ENCODE measurements around the genes SOX13, ETNK2, PPP1R15B, LRRN2 and DSTYK.

DNA sequence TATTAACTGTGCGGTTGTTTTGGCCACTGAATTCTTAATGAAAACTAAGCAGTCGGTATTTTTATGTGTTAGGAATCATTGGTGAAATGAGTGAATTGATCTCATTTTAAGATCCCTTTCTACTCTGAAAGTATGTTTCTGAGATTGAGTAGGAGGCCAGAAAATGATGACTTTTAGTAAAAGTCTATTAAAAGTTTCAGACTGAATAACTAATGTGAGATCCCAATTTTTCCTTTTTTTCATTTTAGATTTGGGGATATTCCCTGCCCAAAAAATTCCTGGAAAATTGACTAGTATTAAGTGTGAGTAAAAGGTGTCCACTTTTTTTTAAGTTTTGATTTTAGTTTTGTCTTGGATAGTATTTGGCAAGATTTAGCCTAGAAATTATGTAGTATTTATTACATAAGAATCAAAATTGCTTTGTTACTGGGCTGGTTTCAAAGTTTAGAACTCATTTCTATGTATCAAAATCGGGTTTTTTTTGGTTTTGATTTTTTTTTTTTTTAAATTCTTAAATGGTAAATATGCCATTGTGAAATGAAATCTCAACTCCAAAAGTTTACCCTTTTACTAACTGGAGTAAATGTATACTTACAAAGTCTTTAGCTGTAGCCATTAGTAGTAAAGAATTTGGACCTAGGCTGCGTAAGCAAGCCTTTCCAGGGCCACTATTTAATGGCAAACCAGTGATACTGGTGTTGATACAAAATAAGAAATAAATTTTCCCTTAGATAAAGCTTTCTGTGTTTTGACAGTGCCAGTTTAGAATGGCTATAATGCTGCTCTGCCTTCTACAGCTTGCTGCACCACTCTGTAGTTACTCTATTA lies 6.1 kb downstream of the ZBED6 start:
- PRO-cap, result no peak

GRCh38 chr1:204072774-204073820 lies at the start of gene SOX13:
Gene SOX13 (plus strand): TSS chr1:204073115.
- PRO-cap, result unidirectional peak, plus-strand start at chr1:204073153; unidirectional peak, plus-strand start at chr1:204073205; bidirectional peak, plus-strand start at chr1:204073361, minus-strand start at chr1:204073375

DNA sequence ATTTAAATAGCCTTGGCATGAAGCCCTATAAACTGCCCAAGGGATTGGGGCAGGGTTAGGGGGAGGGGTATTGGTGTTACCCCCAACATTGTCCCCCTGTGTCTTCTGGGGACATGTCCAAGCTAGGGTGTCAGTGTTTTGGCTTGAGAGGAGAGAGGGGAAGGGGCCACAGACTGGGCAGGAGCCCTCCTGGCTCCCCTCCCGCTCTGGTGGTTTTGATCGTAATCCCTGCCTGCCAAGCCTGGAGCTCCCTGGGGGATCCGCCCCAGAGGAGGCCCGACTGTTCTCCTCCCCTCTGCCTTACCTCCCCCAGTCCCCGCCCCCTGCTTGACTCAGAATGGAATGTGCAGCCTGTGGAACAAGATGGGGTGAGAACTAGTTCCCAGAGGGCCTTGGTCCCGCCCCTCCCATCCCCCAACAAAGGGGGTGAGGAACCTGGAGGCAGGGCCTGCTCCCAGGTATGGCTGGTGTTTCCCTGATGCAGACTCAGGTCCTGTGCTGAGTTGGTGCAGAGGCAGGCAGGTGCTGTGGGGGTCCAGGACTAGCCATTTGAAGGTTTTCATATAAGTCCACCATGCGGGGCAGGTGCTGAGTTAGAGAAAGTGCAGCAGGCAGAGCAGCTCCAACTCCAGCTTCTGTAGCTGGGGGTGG lies 7.4 kb downstream of the SOX13 start:
- PRO-cap, result no peak

DNA sequence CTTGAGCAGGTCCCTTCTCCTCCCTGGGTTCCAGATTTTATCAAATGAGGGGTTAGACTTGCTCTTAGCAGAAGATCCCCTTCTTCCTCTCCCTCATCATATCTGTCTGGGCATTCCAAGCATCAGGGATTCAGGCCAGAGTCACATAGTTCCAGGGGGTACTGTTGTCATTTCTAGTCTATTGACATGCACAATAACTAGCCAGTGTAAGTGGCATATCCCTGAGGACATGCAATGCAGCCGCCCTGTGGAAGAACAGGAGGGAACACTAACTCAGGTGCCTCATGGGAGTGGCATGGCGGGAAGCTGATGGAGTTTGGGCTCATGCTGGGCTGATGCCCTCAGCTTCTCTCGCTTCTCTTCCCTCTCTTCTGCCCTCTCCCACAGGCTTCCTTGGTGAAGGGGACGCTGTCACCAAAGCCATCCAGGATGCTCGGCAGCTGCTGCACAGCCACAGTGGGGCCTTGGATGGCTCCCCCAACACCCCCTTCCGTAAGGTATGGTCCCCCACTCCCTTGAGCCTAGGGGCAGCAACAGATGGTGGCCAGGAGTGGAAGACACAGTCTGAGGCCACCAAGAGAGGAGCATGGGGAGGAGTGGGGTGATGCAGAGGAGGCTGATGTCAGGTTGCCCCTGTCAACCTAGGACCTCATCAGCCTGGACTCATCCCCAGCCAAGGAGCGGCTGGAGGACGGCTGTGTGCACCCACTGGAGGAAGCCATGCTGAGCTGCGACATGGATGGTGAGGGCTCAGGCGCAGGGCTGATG lies 29.2 kb downstream of the ETNK2 start:
- PRO-cap, result no peak

- PRO-cap, result no peak
These were observed 2.2 kb downstream of the ETNK2 start for GRCh38 chr1:204149458-204150233.

DNA sequence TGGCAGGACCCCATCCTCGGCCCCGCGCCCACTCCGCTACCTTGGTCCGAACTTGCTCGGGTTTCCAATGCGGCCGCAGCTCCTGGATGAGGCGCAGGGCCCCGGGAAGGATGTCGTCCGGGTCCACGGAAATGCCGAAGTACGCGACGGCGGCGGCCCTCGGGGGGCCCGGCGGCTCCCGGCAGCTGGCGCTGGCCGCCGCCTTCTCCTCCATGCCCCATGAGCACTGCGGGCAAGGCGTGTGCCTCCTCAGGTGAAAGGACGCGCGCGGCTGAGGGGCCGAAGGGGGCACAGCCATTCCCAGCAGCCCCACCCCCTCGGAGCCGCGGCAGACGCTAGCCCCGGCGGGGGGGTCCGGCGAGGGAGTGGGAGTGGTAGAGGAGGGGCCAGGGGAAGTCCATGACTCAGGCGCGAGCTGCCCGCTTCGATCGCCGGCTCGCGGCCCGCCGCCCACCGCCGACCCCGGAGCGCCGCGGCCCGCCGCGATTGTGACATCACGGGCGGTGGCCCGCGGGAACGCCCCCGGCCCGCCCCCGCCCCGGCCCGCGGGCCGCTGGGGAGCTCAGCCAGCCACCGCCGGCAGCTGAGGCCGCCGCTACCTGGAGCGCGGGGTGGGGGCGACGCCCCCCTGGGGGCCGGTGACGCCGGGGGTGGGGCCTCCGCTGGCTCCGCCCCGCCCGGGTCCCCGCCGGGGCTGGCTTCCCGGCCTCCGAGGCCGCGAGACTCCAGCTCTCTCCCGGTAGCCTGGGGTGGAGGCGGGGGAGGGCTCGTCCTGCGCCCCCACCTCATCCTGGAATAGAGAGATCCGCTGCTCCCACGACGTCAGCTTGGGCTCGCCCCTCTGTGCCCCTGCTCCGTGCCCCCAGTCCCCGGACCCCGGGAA lies at the start of gene ETNK2:
ETNK2 (minus strand) TSS at position 490 of the 883 bp plus-strand sequence.
- PRO-cap, result no peak

DNA sequence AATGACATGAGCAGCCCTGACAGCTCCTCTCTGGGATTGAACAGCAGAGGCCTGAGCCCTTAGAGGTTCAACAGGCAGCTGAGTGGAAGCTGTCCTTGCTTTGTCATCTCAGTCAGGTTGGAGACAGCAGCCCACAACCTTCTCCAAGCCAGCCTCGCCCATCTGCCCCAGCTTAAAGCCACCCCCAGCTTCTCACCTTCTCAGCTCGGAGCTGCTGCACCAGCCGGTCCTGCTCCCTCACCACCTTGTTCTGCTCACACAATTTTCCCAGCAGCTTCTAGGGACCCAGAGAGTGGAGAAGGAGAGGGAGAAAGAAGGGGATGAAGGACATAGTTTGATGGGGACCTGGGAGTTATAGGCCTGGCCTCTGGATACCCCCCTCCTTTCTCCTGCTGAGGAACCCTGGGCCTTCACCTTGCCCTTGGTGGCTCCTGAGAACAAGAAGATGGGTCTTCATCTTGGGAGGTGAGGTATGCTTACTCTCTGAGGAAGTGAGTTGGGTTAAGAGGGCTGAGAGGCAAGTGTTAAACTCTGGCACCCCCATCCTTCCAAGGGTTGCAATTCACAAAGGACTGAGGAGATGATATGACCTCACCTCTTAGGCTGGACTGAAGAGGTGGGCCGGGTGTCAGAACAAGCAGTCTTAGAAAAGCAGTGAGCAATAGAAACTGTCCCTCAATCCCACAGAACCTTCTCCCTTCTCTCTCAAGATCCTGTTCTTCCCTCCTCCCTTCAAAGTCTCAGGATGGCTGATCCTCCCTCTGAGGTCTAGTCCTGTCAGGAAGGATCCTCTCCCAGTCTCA lies 35.4 kb upstream of the GOLT1A start:
- PRO-cap, result no peak

DNA sequence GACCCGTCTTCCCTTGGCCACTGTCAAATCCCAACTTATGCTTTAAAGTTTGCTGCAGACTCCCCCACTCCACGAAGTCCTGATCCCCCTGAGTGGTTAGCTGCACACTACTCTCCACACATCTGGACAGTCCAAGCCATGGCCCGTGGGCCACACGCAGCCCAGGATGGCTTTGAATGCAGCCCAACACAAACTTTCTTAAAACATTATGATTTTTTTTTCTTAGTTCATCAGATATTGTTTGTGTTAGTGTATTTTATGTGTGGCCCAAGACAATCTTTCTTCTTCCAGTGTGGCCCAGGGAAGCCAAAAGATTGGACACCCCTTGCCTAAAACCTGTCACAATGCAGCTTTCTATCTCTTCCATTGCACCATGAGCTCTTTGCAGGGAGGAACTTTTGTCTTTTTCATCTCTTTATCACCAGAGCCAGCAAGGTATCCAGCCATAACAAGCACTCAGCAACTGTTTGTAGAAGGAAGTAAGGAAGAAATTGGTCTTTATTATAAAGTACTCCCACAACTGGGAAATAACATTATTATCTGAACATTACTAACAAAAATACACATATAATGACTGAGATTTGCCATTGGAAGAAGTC lies 57.2 kb upstream of the GOLT1A start:
- PRO-cap, result no peak

DNA sequence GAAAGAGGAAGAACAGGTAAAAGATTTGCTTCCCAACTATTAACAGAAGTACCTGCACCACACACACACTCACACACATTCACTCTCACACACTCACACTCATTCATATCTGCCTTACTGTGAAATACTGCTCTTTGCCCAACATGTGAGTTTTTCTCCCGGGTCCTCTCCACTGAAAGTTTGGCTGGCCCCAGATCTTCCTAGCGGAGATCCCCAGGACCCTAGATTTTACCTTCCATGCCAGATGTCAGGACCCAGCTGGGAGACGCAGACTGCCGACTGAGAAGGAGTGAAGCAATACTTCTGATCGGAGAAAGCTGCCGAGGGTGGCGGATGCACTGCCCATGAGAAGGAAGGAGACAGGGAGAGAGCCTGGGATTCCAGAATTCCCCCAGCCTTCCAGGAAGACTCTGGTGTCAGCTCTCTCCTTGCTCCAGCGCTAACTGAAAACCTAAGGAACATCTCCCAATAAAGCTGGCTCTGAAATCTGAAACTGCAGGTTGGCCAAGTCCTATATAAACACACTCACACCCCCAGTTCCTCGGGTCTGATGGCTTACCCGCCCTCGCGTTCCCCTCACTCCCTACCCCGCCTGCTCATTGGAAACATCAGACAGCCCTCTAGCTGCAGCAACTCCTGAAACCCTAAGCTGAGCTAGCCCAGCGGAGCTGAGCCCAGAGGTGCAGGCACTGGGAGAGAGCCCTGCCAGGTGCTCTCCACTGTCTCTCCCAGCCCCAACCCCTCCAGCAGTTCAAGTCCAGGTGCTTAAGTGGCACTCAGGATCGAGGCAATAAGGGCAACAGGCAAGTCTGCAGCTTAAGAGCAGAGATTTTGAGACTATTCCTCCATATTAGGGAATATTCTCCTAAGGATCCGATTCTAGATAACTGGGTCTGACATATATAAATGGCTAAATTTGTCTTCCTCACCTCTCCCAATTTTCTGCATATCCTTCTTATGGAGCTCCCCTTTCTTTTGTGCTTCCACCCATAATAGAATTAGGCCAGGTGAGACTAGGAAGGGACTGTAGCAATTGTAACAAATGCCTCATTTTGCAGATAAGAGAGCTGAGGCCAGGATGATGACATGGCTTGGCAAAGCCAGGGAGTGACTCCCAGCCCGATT lies 52.3 kb downstream of the PLEKHA6 start:
- PRO-cap, result no peak

DNA sequence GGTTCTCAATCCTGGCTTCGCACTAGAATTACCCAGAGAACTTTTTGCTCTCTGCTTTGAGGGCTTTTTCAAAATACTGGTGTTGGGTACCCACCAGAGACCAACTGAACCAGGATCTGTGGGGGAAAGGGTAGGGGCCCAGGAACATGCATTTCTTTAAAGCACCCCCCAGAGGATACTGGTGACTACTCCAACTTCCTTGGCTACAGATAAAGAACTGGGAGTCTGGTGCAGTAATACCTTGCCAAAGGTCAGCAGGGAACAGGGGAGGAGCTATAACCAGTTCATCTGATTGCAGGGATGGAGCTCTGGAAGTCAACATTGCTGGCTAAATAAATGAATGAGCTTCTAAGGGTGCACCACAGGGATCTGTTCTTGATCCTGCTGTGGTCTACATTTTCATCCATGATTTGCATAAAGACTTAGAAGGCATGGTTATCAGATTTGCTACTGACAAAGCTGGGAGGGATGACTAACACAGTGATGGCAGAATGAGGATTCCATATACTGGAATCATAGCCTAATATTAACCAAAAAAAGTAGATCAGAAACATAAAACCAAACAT lies 18.4 kb downstream of the PLEKHA6 start:
- PRO-cap, result no peak

- PRO-cap, result no peak
These were observed 11.0 kb downstream of the PLEKHA6 start for GRCh38 chr1:204348668-204349233.

DNA sequence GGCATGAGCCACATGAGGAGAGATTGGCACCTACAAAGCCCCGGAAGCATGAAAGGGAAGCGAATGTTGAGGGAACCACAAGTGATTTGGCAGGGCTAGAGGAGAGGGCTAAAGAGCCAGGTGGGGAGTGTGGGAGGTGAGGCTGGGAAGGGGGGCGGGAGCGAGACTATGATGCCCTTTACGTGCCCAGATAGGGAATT lies 5.2 kb upstream of the PLEKHA6 start:
- PRO-cap, result no peak

DNA sequence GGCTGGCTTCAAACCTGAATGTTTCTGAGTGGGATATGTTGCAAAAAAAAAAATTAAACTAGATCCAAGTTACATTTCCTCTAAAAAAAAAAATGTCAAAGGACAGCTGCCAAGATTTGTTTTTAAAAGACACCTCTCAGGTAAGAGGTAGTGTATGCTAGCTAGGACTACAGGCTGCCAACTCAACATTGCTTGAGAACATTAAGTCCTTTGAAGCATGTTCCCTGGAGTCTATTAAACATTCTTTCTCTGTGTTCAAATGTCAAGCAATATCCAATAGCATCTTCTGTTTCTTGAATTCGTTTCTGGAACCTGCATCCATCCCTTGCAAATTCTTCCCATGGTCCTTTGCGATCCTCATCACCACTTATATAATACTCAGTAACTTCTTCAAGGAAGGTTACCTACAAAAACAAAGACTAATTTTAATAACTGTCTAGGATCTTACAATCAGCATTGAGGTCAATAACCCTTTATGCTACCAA lies 5.7 kb downstream of the PPP1R15B start:
- PRO-cap, result no peak

GRCh38 chr1:204409108-204409412 lies 2.6 kb downstream of the PPP1R15B start:
- PRO-cap, result no peak

- PRO-cap, result unidirectional peak, minus-strand start at chr1:204411605; unidirectional peak, minus-strand start at chr1:204411817
These were observed at the start of gene PPP1R15B for GRCh38 chr1:204411517-204412396. Gene PPP1R15B (minus strand): TSS chr1:204411817.

DNA sequence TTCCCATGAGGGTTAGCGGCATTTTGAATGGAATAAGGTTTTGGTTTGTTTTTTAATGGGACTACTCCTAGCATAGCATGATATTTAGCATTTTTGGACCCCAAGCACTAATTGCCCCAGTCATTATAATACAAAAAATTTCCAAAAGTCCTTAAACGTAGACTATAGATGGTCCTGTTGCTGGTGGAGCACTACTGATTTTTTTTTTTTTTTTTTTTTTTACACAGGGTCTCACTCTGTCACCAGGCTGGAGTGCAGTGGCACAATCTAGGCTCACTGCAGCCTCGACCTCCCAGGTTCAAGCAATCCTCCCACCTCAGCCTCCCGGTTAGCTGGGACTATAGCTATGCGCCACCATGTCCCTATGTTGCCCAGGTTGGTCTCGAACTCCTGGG lies 51.3 kb downstream of the MDM4 start:
- PRO-cap, result no peak

- PRO-cap, result no peak
These were observed at the start of gene LRRN2 for GRCh38 chr1:204685281-204685992. Gene LRRN2 (minus strand): TSS chr1:204685738.

- PRO-cap, result no peak
These were observed 57.1 kb downstream of the NFASC start for GRCh38 chr1:204885220-204886306.

GRCh38 chr1:204959161-204959610 lies 83.8 kb upstream of the CNTN2 start:
- PRO-cap, result no peak

DNA sequence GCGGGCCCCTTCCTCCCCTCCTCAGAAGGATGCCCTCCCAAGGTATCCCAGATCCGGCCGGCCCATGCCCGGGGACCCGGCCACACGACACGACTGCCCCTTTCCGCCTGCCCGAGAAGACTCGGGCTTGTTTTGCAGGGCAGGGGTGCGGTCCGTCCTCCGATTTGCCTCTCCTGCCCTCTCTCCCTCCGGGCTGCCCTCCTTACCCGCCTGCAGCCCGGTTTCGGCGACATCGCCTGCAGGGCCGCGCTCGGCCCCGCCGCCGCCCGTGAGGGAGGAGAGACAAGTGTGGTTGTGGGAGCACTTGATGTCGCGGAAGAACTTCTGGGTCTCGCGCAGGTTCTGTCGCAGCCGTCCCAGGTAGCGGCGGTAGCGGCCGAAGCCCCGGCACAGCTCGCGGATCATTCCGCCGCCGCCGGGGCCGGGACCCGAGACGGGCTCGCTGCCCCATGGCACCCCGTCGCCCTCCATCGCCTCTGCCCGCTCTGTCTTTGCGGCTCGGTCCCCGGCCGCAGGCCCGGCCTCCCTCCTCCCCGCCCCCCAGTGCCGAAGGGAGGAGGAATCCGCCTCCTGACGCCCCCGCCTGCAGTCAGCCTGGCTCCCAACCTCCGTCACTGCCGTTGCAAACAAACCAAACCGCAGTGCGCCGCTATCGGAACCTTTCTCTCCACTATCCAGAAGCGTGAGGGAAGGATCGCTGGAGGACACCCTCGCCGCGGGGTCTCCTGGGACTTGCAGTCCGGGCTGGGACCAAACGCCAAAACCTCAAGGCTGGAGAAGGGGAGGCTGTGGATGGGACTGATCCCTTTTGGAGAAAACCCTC lies at the start of gene DSTYK:
DSTYK (minus strand) TSS at position 638 of the 823 bp plus-strand sequence.
- PRO-cap, result bidirectional peak, plus-strand start at position 390 of the sequence, minus-strand start at position 288 of the sequence; bidirectional peak, plus-strand start at position 768 of the sequence, minus-strand start at position 545 of the sequence